Endodermal cell (in vitro differentiated cells): ENCODE measurements around the genes TACR3 and SGMS2.

- PRO-cap, result no peak
Measured at GRCh38 chr4:101125329-101125689, 222.0 kb downstream of the PPP3CA start.

DNA sequence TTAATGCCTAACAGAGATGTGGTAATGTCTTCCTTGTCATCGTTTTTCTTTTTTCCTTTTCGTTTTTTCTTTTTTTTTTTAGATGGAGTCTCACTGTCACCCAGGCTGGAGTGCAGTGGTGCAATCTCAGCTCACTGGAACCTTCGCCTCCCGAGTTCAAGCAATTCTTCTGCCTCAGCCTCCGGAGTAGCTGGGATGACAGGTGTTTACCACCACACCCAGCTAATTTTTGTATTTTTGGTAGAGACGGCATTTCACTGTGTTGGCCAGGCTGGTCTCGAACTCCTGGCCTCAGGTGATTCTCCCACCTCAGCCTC, 100.3 kb downstream of the PPP3CA start:
- PRO-cap, result no peak

DNA sequence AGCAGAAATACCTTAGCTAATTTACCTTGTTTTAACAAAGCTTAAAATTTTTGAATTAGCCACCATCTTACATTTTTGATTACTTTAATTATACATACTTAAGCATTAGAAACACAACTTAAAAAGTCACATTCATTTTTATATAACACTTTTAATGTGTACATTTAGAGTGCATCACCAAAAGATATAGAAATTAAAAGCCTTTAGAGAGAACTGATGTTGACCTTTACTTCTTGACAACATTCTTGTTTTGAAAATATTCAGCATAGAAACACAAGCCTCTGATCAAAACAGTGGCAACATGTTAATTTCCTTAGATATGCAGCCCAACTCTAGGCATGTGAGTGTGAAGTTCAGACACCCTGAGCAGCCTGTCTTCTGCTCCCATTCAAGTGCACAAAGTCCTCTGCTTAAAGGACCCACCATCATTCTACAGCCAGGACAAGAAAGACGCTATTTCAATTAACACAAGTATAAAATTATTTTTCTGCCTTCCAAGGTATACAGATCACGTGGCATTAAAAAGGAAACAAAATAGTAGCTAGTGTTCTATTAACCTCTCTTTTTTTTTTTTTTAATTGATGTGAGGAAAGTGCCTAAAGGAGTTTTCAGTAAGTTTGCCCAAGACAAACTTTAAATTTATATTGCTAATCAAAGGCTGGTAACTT, 60.0 kb downstream of the PPP3CA start:
- PRO-cap, result no peak

- PRO-cap, result no peak
Measured at GRCh38 chr4:101348728-101348871, 1.3 kb upstream of the PPP3CA start.

DNA sequence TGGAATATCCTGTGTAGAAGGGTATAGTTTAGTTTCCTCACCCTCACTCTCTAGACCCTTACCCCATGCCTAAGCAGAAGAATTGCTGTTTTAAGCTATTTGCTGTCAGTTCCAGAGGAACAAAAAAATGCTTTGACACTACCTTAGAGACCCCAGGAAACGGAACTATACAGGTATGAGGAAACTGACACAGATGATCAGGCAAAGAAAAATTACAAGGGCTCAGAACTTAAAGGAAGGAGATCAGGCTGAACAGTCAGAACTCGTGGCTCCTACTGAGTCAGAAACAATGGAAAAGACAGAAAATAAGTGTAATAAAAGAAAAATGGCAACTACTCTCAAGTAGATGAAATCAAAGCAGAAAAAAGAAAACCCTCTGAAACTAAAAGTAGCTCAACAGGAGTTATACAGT, 65.6 kb downstream of the BANK1 start:
- PRO-cap, result no peak

DNA sequence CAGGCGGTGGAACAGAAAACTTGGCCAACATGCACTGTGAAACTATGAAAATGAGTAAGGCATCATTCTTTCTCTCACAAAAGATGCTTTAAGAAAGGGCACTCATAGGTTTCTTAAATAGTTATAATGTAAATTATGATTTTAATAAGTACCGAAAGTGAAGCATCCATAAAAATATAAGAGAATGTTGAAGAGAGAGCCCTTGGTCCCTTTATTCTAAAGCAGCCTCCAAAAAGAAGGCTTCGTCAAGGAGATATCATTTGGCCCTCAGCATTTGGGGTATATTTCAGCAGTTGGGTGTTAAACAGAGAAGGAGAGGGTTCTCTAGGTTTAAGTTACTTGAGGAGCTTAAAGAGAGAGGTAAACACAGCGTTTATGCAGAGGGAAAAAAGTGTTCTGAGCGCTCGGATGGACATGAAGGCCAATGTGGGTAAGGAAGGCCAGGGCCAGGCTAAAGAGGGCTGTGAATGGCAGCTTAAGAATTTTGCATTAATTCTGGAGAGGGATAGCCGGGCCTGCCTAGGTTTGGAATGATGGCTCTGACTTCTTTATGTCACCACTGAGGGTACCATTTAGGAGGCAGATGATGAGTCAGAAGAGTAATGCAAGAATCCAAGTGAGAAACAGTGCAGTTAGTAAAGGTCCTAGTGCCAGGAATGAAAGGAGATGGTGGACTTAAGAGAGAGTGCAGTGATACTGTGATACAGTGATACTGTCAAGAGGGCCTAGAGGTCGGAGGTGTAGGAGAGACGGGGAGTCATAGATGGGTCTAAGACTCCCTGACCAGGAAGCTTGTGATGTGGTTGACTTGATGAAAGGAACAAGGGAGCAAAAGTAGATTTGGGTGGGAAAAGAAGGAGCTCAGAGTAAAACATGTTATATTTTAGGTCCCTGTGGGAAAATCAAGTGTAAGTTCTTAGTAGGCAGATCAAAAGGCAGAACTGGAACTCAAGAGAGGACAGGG, 84.6 kb downstream of the NFKB1 start:
- PRO-cap, result no peak

GRCh38 chr4:102794450-102794941, 32.9 kb downstream of the UBE2D3 start:
- PRO-cap, result no peak

GRCh38 chr4:102824160-102824769, 3.1 kb downstream of the UBE2D3 start:
- PRO-cap, result bidirectional peak, plus-strand start at chr4:102824635, minus-strand start at chr4:102824454

- PRO-cap, result bidirectional peak, plus-strand start at chr4:102826535, minus-strand start at chr4:102826200
Measured at GRCh38 chr4:102826459-102826635, 1.0 kb downstream of the UBE2D3 start.

- PRO-cap, result unidirectional peak, minus-strand start at chr4:103719687; unidirectional peak, minus-strand start at chr4:103719985
Measured at GRCh38 chr4:103718847-103720179, at the start of gene TACR3. Gene TACR3 (minus strand): TSS chr4:103719985.

GRCh38 chr4:104418245-104418702, 76.4 kb downstream of the CXXC4 start:
- PRO-cap, result no peak

DNA sequence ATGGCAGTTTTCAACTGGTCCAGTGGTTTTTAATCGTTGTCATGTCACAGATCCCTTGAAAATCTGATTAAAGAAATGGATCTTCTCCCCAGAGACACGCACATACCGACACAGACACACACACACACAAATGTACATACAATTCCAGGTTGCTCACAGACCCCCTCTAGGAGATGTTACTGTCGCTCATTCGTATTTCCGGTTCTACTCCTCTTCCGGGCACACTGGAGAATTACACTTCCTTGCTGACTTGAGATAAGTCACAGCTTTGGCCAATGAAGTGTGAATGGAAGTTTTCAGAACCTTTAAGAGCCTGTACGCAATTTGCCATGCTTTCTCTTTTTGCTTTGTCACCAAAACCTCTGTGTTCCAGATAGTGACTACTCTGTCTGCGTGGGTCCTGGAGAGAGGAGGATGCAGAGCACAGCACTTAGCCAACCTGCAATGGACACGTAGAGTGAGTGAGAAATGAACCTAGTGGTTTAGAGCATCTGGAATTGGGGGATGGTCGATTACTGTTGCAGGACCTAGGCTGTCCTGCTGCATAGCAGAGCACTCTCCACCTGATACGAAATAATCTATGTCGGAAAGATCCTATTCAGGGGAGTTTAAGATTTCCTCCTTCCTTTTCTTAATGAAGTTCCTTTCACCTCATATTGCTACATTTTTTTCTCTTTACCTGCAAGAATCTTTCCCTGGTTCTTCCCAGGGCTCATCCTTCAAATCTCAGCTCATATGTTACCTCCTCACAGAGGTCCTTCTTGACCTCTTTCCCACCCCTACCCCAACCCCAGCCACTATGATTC, 239.5 kb upstream of the TET2 start:
- PRO-cap, result no peak

DNA sequence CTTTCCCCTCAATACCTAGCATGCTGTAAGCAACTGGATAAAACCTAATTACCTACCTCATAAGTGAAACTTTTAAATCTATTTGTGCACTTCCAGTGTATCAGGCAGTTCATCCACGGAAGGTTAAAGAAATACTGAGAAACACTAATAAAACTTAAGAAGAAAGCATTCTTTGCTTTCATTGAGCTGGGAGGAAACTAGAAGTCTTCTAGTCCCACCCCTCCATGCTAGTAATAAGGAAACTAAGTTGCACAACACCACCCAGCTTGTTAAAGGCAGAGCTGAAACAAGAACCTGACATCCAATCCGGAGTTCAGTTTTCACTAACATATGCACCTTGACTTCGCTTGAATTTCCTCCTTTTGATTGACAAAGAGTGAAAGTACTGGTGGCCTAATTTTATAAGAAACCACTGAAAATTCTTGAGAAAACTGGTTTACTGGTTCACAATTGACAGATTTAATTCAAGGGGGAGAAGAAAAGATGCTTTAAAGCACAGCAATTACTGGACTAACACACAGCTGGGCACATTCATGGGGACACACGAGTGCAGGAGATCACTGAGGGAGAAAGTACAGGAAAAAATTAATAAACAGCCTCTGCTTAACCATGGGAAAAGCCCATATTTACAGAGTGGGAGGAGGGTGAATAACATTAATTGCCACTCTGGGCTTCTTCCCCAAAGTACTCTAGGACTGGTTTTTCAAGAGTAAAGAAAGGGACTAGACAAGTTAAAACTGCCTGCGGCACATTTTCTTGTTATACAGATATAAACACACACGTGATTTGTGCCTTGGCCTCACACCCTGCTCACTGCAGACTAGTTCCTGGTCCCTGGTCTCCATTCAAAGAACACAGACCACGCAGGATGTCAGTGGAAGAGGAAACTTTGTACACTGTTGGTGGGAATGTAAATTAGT, 179.9 kb upstream of the TET2 start:
- PRO-cap, result no peak

- PRO-cap, result no peak
Measured at GRCh38 chr4:105402984-105403485, 70.8 kb downstream of the PPA2 start.

- PRO-cap, result no peak
Measured at GRCh38 chr4:105551784-105552205, 625 bp upstream of the ARHGEF38 start.

- PRO-cap, result no peak
Measured at GRCh38 chr4:105554248-105554623, 1.8 kb downstream of the ARHGEF38 start.

GRCh38 chr4:105712242-105712842, 3.8 kb downstream of the GSTCD start:
- PRO-cap, result no peak

- PRO-cap, result no peak
Measured at GRCh38 chr4:106199243-106200468, 116.4 kb downstream of the TBCK start.

GRCh38 chr4:107824378-107825450, at the start of gene SGMS2:
Gene SGMS2 (plus strand): TSS chr4:107824932.
- PRO-cap, result bidirectional peak, plus-strand start at chr4:107824847, minus-strand start at chr4:107824803

- PRO-cap, result no peak
Measured at GRCh38 chr4:107988065-107988283, 1.7 kb upstream of the HADH start.